Osteocyte (in vitro differentiated cells): ENCODE results near the gene DLG5.

- PRO-cap, result no peak
These were observed 83.6 kb downstream of the KCNMA1 start for GRCh38 chr10:77553950-77554459.

DNA sequence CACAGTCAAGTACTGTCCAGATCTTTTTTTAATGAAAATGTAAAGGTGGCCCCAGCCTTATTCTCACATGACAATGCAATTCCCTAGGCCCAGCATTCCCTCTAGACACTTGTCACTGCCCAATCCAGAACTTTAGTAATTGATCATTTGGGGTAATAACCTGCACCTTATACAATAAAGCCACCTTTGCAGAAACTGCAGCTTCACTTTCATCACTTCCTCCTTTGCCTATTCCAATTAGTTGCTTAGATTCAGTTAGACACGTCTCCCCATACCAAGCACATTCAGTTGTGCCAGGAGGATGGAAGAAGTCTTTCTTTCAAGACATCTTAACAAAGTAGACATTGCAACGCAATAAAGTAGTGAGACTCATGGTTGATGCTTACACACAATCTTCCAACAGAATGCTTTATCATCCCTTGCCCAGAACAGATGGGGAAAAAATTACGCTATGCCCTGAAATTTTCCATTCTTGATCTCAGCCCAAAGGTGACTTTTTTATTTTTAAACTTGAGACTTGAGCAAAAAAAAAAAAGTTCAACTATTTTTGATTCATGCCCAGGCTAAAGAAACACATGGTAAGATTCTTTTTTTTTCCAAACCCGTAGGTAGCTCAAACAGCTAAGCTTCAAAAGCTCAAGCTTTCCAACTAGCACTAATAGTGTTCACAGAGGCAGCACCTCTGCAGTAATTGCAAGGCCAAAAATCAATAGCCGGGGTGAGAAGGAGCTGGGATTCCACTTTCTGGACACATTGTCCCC, 74.9 kb downstream of the KCNMA1 start:
- PRO-cap, result no peak

GRCh38 chr10:77773884-77774329, 136.3 kb upstream of the KCNMA1 start:
- PRO-cap, result no peak

GRCh38 chr10:77846666-77847497, 79.7 kb downstream of the DLG5 start:
- PRO-cap, result no peak

DNA sequence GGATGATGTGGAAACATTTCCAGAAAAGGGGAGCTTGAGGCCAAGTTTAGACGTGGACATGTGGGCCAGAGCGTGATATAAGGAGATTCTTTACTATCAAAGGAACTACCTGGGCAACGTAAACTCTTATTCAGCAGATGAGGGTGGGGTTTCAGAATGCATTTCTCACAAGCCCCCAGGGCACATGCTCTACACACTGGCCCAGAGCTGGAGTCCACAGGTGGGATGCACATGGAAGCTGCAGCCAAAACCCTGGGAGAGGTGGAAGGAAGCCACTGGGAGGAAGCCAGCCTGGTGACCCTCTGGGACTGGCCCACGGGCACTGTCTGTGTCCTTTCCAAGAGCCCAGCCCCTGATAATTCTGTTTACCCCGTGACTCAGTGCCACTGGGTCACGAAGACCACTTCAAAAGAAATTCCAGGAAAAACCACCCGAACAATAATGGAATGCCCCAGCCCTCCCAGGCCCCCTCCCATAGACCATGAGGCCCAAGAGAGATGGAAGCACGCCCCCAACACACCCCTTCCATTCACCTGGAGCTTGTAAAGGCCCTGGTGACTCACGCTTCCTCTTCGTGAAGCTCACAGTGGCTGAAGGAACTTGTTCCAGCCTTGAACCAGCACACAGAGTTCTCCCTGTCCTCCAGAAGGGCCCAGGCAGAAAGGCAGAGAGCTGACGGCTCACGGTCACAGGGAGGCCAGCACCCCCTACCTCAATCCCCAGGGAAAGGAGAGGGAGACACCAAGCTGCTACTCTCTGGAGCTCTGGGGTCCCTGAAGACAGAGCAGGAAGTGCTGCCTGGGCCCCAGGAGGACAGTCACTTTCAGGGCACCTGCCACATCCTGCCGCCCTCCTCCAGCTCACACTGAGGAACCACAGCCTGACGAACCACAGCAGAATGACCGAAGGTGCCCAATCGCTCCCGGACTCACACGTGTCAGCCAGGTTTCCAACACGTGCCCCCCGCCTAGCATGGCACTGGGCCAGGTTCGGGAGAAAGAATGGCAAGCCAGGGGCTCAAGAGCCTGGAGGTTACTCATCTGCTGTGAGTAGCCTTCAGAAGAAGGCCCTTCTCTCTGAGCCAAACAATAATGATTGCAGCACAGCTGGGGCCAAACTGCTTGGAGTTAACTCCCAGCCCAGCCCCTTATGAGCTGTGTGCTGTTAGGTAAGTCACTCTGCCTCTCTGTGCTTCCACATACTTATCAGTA, 53.0 kb downstream of the DLG5 start:
- PRO-cap, result no peak

DNA sequence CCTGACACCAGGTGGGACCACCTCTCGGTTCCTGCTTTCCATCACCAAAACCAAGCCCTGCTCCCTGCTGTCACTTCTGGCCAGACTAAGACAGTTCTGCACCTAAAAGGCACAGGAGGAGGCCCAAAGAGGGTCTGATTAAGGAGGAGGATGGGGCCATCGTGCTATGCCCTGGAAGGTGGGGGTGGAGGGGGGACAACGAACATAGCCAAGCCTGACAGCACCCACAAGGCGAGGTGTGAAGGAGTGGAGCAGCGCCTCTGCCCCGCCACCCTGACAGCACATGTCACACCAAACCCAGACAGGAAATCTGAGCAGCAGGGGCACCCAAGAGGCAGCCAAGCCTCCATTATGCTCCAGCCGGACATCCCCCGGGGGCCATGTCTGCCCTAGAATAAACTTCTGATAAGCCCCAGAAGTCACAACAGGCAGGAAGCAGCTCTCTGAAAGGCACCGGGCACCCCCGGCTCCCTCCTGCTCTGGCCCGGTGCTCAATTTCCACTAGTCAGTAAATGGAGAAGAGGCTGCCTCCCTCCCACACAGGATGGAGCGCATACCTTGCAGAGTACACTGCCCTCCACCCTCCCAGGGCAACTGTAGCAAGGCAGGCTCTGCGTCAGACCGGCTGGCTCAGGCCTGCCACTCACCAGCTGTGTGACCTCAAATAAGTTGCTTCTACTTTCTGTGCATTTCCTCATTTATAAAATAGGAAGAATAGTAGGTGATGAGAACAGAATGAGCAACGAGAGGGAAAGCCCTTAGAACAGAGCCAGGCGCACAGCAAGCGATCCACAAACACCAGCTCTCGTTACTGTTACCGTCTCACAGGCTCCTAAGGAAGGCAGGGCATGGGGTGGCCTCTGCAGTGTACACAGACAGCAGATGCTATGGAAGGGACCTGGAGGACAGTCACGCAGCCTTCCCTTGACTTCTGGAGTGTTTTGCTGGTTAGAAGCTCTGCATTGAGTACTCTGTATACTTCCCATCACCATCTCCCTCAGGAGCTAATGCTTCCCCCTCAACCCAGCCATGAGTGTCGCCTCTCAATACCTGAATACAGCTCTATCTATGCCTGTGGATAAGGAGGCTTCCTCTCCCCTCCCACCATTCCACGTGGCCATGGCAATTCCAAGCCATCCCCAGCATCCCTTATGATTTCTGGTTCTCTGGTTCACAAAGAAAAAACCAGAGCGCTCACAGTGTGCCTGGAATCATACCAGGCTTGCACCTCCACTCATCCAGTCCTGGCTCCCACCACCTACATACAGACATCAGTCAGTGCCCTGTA, 48.5 kb downstream of the DLG5 start:
- PRO-cap, result no peak

GRCh38 chr10:77925899-77926685, 463 bp downstream of the DLG5 start:
- PRO-cap, result no peak

GRCh38 chr10:77926686-77927409, at the start of gene DLG5:
TSS of gene DLG5 (minus strand) at chr10:77926755.
- PRO-cap, result bidirectional peak, plus-strand start at chr10:77926934, minus-strand start at chr10:77926755; unidirectional peak, minus-strand start at chr10:77927120; unidirectional peak, minus-strand start at chr10:77927155

DNA sequence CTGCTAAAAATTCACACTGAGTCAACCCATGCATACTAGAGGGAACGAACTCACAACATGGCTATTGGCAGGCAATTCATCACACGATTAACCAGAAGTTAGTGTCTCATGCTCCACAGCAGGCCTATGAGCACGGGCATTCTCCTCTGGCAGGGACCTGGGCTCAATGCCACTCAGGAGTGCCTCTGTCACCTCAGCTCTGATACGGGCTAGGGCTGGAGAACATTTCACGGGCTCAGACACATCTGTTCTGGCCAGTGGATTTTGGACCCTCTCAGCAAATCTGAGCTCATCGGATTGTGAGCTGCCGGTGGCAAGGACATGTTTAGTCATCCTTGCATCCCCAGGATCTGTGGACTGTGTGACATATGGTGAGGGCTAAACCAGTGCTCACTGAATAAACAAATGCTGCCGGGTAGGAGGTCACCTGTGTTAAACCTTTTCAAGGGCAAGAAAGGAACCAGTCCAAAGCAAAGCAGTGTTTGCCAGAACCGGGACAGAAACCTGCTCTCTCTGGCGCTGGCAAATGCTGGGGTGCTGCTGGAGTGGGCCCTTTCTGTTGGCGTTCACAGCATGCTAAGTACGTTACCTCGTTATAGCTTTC, 40.1 kb downstream of the POLR3A start:
- PRO-cap, result no peak

DNA sequence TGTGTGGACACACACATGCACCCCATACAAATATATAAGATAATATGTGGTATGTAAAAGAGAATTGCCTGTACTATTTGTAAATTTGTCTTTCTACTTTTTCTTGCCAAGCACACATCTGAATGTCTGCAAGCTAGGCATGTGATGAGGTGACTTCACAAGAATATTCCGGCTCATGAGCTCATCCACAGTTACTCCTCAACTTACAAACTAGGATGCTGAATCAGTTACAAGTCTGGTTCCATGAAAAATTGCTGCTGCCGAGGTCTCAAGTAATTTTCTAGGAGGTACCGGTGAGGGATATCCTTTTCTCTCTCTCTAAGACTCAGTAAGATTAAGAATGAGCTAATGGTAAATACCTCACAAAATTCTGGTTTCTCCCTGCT, 26.4 kb downstream of the POLR3A start:
- PRO-cap, result no peak

DNA sequence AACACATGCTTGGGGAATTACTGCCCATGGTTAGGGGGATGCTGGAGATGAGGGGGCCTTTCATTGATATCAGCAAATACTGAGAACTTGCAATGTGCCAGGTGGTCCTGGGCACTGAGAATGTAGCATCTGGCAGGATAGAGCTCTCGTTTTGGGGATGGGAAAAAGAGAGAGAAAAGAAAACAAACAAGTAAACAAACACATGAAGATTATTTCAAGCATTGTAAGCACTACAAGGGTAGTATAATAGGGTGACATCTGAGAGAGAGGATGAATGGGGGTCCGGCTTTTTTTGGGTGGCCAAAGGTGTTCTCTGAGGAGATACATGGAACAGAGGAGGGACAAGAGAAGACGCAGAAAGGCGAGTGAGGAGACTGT, 484.9 kb downstream of the RPS24 start:
- PRO-cap, result no peak

DNA sequence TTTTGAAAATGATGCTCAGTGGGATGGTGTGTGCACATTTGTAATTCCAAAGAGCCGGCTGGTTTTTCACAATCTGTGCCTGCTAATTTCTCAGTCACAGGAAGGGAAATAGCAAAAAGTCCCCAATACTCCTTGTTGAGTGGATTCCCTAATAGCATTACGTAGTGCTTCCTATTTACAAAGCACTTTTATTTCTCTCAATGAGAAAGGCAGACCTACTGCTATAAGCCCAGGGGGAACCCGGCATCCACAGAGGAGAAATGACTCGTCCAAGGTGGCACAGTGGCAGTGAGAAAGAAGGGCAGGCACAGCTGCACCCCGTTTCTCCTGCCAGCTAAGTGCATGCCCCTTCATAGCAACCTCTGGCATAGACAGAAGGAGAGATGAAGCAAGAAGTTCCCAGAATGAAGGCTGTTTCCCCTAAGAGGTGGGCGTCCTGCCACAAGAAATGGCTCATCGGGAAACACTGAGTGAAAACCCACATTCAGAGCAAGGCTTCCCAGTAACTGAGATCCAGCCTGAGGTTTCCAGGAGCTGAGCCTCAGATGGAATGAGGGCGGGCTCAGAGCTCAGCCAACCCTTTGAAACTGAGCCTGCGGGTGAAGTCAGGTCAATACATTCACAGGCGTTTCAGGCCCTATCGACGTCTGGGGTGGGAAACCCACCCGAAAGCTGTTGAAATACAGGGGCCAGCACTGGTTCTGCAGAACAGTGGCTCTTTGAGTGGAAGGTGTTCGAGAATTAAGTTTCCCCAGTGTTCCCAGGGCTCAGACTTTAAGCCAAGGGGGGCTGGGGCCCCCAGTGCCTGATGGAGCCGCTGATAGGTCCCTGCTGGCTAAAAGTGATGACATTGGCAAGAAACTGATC, 510.0 kb downstream of the RPS24 start:
- PRO-cap, result no peak

DNA sequence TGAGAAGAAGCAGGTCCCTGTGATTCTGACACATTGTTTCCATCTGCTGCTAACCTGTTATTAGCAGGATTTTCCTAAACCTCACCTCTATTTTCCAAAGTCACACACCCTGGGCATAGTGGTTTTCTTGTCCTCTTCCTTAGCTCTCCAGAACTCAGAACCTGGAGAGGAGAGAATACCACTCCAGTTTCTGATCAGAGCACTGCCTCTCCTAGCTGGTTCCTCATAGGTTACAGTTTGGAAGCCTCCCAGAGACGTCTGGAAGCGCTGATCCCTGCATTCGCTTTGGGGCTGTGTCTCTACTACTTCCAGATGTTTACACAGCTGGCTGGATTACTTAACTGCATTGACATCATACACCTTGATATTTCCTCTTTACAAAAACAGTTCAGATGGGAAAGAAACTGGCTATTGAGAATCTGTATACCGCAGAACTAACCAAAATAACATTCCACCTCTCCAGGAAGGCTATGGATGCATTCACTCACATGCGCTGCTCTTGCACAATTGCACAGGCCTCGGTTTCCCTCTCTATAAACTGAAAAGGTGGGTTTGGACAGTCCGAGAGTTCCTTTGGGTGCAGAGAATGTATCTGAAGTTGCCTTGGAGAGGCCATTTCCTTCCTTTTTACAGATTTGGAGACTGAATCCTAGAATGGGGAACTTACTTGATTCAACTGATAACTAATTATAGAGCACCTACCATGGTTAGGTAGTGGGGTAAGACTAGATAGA, 327.2 kb upstream of the ZMIZ1 start:
- PRO-cap, result no peak

DNA sequence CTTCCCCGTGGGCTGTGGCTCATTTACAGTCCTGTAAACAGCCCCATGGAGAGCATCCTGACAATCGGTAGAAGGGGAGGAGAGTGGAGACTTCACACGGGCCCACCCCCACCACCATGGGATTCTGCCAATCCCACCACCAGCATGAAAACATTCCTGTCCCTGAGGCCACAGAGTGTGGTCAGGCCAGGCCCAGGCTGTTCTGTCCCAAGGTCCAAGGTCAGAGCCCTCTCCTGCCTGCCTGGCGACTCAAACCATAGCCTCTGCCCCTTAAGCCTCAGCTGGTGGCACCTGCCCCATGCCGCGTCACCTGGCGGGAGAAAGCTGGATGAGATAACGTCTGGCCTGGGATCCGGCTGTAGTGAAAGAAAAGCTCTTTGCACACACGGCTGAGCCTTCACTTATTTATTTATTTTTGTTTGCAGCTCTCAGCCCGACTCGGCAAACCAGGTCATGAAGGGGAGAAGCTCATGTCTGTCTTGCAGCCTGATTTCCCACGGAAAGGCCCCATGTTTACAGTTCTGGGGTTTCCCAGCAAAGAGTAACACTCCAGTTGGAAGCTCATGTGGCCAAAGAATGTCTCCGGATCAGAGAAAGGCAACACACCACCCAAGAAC, 293.6 kb upstream of the ZMIZ1 start:
- PRO-cap, result no peak

GRCh38 chr10:78937839-78938614, 130.7 kb upstream of the ZMIZ1 start:
- PRO-cap, result no peak

DNA sequence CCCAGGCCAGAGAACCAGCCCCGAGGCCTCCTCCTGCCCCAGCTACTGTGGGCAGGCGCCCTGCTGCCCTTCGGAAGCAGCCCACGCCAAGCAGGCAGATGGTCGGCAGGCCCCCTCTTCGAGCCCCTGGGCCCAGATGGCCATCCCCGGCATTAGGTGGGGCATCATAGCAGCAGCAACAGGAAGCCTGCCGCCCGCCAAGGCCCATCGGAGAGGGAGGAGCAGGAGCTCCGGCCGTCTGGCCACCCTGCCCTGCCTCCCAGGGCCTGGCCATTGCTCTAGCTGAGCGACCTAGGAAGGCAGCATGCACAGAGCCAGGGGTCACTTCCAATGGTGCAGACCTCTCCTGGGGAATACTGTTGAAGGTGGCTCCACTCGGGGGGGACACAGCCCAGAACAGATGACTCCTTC, 105.0 kb upstream of the ZMIZ1 start:
- PRO-cap, result no peak

DNA sequence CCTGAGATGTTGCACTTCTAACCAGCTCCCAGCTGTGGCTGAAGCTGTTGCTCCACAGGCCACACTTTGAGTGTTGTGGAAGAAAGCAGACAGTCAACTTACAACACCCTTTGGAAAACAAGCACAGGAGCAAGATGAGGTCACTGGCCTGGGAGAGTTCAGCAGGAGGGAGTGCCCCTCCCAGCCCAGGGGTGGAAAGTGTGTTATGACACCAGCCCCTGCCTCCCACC, 48.9 kb upstream of the ZMIZ1 start:
- PRO-cap, result no peak

- PRO-cap, result no peak
These were observed 45.5 kb upstream of the ZMIZ1 start for GRCh38 chr10:79023026-79023812.

DNA sequence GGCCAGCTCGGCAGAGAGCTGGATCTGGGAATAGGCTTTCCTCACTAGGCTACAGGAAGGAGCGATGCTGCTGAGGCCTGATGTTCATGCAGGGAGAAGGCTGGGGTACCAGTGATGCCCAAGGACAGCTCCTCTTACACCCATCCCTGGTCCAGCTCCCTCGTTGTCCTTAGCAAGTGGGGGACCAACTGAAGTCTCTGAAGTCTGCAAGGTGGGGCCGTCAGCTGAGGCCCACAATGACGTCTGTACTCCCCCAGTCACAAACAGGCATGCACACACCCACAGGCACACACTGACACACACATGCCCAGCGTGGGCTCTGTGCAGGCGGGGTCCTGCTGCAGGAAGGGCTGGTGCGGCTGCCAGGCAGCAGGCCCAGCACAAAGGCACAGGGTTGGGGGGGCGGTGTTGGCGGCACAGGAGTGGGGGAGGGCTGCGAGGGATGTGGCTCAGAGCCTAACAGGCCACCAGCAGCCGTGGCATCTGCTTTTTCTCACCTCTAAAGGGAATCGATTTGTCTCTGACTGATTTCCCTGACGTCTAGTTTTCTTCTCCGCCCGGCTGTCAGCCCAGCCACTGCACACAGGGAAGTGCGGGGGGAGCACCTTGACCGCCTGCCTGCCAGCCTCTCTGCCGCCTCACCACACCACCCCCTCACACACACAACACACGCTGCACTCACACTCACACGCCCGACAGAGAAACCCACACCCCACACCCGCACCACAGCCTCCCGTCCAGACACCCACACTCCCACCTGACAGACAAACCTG, 43.6 kb upstream of the ZMIZ1 start:
- PRO-cap, result no peak

GRCh38 chr10:79067831-79068417, 842 bp upstream of the ZMIZ1 start:
- PRO-cap, result no peak